ENCODE results near the gene CMTM8.

GRCh38 chr3:29311648-29312270 is 30.9 kb downstream of the RBMS3 start:
- PRO-cap: no peak
- RAMPAGE, long total RNA, 4 experiments: no peak in any of the 4 experiments

DNA sequence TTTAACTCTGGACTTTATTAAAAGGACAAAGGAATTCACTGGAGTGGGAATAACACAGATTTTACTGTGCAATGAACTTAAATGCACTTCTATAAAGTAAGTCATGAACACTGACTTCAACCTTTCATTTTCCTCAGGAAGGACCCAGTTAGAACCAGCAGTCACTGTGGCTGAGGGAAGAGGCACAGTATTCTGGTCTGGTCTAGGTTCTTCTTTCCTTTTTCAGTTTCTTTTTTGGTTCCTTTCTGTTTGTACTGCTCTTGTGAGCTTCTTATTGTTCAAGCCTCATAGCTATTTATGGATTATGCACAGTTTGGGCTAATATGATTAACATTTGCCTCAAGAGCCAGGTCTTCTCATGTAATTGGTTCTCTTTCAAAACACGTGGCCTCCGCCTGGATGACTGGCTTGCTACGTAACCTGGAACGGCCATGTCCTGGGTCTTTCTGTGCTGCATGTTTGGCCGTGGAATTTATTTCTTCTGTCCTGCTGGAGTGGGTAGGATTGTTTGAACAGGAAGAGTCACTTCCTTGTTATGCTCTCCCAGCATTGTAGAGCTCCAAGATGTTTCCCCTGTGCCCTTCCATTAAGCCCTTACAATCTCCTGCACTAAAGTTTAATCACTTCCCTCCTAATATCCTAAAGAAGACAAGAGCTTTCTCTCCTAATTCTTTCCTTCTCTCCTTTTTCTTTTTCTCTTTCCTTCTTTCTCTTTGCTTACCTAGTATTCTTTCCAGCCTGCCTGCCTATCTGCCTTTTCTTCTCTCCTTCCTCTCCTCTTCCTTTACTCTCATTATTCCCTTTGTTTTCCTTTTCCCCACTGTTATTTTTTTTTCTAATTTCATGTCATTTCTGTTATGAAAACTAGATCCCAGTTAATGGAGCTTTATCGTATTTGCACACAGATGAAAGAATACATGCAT is 43.5 kb downstream of the RBMS3 start:
- PRO-cap: unidirectional peak, plus-strand start at position 164 of the sequence
- RAMPAGE, long total RNA, 4 experiments: no peak in any of the 4 experiments

GRCh38 chr3:29694888-29695270 is 414.0 kb downstream of the RBMS3 start:
- PRO-cap: no peak
- RAMPAGE, long total RNA, 4 experiments: no peak in any of the 4 experiments

- PRO-cap: no peak
- RAMPAGE, long total RNA, 4 experiments: no peak in any of the 4 experiments
Observed at GRCh38 chr3:29994841-29995212, 611.6 kb upstream of the TGFBR2 start.

- PRO-cap: no peak
- RAMPAGE, long total RNA, 4 experiments: no peak in any of the 4 experiments
Observed at GRCh38 chr3:30227913-30228372, 378.5 kb upstream of the TGFBR2 start.

DNA sequence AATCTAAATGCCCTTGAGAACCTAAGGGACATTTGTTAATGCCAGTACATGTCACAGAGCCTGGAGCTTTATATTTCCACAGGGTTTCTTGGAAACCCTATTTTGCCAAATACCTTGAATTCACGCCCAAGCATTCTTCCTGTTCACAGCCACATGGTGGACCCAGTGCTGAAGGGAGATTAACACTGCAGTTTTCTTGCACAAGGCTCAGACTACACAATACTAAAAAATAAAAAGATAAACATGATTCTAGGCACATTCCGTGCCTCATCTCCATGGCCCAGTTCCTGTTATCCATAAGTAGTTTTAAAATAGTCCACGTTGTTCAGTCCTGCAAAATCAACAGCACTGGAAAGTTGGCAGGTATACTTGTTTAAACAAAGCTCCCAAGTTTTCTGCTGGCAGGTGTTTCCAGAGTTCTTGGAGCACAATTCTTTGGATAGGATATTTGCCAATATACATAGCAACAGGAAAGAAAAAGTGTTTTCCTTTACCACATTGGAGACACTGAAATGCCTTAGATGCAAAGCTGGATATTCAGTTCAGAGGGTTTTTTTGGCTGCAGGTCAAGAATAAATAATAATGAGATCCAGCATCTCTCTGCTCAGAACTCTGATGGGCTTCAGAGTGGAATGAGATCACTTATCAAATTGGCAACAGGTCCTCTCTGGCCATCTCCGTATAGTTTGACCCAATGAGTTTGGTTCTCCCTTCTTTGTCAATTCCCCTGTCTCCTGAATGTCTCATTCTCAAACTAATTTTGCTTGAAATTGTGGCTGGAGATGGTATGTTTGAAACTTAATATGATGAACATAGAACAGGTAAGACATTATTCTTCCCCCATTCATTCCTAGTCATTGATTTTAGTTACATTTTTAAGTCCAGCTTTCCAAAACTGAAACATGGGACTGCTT is 88.0 kb upstream of the TGFBR2 start:
- PRO-cap: no peak
- RAMPAGE, long total RNA, 4 experiments: no peak in any of the 4 experiments

- PRO-cap: no peak
- RAMPAGE, long total RNA, 4 experiments: no peak in any of the 4 experiments
Observed at GRCh38 chr3:30658408-30659059, 52.1 kb downstream of the TGFBR2 start.

DNA sequence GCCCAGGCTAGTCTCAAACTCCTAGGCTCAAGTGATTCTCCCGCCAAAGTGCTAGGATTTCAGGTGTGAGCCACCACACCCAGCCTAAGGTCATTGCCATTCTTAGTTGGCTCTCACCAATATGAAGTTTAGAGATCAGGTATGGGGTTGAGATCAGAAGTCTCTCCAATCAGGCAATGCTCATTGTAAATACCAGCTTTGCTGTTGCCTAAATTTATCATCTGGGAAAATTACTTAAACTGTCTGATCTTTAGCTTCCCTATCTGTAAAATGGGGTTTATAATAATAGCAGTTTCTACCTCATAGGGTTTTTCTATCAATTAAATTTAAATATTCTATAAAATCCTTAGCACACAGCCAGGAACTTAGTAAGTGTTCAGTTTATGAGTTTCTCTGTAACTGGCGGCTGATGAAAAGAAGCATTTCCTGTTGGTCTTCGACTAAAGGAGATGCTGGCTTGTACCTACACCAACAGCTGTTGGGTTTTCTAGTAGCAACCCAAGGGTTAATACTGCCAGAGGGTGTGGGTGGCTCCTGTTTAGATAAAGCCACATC is 60.5 kb downstream of the TGFBR2 start:
- PRO-cap: no peak
- RAMPAGE, long total RNA, 4 experiments: no peak in any of the 4 experiments

- PRO-cap: no peak
- RAMPAGE, long total RNA, 4 experiments: no peak in any of the 4 experiments
Observed at GRCh38 chr3:30668802-30669857, 62.7 kb downstream of the TGFBR2 start.

DNA sequence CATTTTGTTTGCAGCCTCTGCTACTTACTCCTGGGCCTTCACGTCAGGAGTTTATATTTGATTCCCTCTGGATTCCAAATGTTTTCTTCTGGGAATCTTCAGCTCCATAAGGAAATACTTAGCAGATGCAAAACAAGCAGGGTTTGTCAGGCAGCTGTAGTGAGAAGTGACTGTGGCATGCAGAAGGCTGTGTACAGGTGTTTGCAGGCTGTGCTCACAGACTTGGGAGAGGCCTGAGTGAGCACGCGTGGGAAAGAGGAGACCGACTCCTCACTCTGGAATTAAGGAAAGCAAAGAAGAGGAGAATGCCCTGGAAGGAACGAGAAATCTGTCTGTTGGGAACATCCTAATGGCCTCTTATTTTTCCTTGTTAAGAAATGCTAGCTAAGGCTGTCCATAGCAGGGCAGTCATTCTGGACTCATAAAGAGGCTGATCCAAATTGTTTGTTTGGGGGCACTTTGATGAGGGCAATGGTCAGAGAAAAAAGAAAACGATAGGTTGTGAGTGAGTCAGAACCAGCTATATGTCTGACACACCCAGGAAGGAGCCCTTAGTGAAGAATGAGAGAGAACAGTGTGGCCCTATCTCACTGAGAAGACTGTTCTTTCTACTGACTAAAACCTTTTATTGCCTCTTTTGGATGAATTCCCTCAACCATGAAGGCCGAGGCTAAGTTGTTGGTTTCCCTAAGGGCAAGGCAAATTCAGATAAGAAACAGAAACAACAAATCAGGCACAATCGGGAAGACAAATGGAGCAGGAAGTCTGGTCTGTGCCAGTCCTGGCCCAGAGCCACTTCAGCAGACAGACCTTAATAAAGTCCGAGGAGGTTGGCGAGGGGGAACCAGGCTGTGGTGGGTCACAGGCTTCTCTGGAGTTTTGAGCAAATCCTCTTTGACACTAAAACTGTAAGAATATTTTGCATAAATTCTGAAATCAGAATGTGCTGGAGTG is 82.7 kb downstream of the TGFBR2 start:
- PRO-cap: no peak
- RAMPAGE, long total RNA, 4 experiments: no peak in any of the 4 experiments

DNA sequence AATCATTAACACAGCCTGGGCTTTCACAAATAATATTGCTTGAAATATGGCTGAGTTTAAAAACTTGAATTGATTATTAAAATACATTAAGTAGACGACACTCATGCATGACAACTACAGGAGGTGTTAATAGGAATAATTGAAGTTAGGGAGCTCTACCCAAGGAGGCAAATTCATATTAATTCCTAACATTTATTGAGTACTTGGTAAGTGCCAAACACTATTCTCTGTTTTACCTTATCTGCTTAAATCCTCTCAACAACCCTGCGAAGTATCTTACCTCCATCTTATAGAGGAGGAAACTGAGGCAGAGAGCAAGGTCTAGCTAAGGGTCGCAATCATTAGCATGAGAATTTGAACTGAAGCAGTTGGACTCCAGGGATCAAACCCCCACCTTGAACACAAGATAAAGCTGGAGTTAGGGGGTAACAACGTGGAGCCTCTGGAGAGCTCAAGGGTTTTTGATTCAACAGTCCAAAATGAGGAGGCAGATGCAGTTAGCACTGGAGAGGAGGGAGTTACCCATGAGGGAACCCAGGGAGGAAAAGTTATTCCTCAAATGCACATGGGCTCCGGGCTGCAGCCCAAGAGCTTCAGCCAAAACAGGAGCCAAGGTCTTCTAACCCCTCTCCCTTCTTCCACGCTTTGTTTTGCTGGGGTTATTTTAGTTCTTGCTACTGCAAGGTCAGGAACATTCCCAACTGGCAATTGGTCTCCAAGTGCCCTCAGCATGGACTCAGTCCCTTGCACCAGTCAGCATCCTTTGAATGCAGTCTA is 89.8 kb downstream of the TGFBR2 start:
- PRO-cap: no peak
- RAMPAGE, long total RNA, 4 experiments: no peak in any of the 4 experiments

DNA sequence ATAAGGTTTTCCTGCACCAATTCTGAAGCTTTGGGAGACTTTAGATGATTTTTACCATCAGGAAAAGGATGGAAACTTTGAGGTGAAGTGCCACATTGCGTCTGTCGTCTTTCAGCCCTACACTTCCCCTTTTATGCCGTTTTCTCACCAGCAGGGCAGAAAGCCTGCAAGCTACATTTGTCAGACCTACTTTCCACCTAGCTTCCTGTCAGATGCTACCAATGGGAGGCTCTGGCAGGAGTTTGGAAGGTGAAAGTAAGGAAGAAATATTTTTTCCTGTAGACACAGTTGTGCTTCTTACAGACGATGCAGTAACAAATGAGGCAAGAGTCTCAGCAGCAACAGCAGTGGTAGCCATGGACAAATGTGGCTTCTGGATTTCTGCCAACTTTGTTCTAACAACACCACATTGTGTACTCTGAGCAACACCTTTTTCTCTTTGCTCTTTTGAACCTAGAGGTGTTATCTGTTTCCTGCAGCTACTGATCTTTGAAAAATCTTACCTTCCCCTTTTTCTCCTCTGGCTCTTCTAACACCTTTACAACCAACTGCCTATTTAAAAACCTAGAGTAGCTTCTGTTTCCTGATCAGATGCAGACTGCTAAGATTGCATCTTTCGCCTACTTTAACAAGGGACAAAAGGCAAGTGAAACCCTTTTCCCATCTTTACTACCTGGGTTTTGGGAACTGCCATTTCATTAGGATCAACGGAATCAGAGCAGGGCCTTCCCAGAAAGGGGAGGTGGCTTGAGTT is 70.6 kb upstream of the STT3B start:
- PRO-cap: no peak
- RAMPAGE, long total RNA, 4 experiments: no peak in any of the 4 experiments

DNA sequence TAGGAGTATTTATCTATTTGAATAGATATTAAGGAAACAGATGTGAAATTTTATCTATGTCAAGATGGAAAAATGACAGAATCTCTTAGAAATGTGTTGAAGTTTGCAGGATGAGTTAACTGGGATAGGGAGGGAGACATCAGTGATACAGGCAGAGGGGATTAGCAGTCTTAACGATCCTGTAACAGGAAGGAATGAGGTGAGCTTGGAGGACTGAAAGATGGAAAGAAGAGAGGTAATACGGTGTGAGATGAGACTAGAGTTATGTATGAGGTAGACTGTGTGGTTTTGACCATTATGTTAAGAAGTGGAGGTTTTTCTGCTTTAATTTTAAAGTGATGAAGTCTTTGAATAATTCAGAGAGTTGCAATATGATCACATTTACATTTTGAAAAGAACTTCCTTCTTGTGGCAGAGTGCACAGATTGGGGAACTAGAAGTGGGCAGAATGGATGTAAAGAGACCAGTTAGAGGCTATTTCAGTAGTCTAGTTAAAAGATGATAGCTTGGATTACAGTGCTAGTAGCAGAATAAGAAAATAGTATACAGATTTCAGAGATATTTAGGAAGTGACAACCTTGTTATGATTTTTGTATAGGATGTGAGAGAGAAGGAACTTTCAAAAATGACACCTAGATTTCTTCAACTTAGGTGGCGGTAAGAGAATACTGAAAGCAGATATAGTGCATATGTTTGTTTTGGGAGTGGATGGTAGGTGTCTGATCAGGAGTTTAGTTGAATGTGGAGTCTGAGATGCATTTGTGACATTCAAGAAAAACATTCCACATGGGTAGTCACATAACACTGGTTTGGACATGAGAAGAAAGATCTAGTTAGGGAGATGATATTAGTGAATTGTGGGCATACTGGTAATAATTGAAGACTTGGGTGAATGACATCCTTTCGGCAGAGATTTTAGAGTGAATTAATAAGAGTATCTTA is 40.5 kb downstream of the STT3B start:
- PRO-cap: no peak
- RAMPAGE, long total RNA, 4 experiments: no peak in any of the 4 experiments

- PRO-cap: no peak
- RAMPAGE, long total RNA, 4 experiments: no peak in any of the 4 experiments
Observed at GRCh38 chr3:31616906-31617135, 84.1 kb downstream of the STT3B start.

DNA sequence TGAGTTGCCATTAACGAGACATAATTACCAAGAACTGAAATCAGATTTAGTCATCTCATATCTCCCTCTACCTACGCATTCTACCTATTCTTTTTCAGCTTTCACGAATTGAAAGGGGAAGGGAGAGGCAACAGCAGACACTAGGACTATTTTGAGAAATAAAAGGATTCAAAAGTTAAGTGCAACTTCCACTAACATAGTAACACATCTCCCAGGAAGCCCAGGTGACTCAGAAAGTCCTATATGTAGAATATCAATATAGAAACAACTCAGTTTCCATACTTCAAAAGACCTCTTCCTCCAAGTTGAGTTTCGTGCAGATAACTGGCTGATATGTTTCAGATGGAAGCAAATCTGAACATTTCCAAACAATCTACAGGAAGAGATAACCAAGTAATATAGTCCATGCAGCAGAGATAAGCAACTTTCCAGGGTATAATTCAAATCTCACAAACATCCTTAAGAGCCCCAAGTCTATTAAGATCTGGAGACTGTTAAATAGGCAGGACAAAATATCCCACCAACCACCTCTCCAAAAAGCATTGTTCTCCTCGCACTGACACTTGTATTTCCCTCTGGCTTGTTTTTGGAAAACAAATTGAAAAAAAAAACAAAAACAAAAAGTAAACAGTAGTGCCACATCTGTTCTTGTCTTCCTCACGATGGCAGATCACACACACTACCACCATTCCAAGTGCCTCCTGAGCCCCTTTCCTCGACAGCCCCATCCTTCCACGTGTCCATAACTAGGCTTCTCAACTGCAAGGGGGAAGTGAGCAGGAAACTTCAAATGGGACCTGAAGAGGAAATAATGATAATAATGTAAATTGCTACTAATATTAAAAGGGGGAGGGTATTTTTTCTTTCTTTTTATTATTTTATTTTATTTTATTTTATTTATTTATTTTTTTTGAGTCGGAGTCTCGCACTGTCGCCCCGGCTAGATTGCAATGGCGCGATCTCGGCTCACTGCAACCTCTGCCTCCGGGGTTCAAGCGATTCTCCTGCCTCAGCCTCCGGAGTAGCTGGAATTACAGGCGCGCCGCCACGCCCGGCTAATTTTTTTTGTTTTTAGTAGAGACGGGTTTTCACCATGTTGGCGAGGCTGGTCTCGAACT is 1.6 kb downstream of the OSBPL10 start:
- PRO-cap: no peak
- RAMPAGE, long total RNA, 4 experiments: no peak in any of the 4 experiments

- PRO-cap: no peak
- RAMPAGE, long total RNA, 4 experiments: no peak in any of the 4 experiments
Observed at GRCh38 chr3:32010010-32010462, 28.5 kb downstream of the ZNF860 start.

GRCh38 chr3:32238428-32239211 is at the start of gene CMTM8:
TSS of gene CMTM8 (plus strand) at chr3:32238680.
- PRO-cap: no peak
- RAMPAGE, long total RNA, 4 experiments: no peak in any of the 4 experiments

DNA sequence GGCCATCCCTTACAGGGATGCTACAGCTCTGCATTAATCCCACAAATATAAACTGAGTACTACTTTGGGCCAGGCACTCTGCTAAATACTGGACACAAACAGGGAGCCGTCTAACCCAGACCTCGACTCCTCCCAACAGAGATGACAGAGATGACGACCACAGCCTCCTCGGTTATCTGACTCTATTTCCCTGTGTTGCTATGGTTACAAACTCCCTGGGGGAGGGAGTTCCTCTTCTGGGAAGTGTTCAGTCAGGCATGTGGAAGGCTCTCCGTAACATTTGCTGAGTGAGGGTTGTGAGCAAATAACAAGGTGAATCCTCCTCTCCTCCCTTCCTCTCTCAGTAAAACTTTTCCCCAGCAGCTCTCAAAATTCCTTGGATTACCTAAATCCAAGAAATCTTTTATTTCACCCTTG is 6.7 kb upstream of the CMTM7 start:
- PRO-cap: no peak
- RAMPAGE, long total RNA, 4 experiments: no peak in any of the 4 experiments

GRCh38 chr3:32421870-32422800 is 30.5 kb downstream of the CMTM7 start:
- PRO-cap: no peak
- RAMPAGE, long total RNA, 4 experiments: no peak in any of the 4 experiments

GRCh38 chr3:32428360-32428843 is 36.7 kb downstream of the CMTM7 start:
- PRO-cap: no peak
- RAMPAGE, long total RNA, 4 experiments: no peak in any of the 4 experiments

All from sigmoid colon (tissue), 4 donors.